Adrenal gland (tissue), 7 donors: ENCODE results near the genes EIF3K, ACTN4 and PAK4.

- PRO-cap, 3 experiments = peak in 3 of 3 experiments; most common minus-strand start chr19:38374458 (in 3)
- RAMPAGE, long total RNA, 4 experiments = no peak in any of the 4 experiments
- RRBS = no CpG with 5 or more reads among the region's 9 CpGs
These were observed 204 bp upstream of the PSMD8 start for GRCh38 chr19:38374195-38374539.

- PRO-cap, 3 experiments = no peak in any of the 3 experiments
- RAMPAGE, long total RNA, 4 experiments = no peak in any of the 4 experiments
- RRBS = no CpG with 5 or more reads among the region's 6 CpGs
These were observed 57.0 kb downstream of the RYR1 start for GRCh38 chr19:38490359-38490976.

DNA sequence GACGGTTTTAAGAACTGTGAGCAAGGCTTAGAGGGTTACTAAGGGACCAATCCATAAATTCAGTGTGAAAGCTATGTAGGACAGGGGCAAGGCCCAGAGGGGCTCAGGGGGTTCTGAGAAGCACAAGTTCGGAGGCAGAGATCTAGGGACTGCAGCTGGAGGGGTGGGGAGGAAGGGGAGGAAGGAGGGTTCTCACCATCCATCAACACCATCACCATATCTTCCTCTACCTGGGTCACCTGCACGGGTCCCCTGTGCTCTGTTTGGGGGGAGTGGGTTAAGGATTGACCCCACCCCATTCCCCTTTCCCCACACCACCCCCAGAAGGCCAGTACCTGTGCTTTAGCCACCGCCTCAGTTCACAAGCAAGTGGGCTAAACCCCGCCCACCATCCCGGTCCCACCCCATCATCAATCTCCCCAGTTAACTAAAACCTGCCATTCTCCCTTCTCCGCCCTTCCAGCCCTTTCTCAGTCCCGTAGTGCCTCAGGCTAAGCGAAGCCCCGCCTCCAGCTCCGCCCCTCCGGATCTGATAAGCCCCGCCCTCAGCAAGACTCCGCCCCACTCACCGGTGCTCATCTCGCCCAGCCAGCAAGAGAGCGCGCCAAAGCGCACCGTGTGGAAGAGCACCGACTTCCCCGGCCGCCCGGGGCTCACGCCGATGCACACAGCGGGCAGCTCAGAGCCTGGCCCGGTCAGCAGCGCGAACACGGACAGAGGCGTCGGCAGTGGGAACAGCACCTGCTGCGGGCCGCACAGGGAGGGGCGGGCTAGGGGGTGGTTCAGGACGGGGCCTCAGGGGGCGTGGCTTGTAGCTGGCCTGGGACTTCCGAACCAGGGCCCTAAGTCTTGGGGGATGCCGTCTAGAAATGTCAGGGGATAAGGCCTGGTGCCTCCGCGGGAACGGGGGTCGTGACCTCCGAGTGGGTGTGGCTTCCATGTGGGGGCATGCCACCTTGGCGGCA is 21.7 kb downstream of the MAP4K1 start:
- PRO-cap, 3 experiments = peak in 1 of 3 experiments; most common plus-strand start position 607 of the sequence (in 1)
- RAMPAGE, long total RNA, 4 experiments = no peak in any of the 4 experiments
- RRBS = 6% methylated on average over 13 of the region's 46 CpGs

DNA sequence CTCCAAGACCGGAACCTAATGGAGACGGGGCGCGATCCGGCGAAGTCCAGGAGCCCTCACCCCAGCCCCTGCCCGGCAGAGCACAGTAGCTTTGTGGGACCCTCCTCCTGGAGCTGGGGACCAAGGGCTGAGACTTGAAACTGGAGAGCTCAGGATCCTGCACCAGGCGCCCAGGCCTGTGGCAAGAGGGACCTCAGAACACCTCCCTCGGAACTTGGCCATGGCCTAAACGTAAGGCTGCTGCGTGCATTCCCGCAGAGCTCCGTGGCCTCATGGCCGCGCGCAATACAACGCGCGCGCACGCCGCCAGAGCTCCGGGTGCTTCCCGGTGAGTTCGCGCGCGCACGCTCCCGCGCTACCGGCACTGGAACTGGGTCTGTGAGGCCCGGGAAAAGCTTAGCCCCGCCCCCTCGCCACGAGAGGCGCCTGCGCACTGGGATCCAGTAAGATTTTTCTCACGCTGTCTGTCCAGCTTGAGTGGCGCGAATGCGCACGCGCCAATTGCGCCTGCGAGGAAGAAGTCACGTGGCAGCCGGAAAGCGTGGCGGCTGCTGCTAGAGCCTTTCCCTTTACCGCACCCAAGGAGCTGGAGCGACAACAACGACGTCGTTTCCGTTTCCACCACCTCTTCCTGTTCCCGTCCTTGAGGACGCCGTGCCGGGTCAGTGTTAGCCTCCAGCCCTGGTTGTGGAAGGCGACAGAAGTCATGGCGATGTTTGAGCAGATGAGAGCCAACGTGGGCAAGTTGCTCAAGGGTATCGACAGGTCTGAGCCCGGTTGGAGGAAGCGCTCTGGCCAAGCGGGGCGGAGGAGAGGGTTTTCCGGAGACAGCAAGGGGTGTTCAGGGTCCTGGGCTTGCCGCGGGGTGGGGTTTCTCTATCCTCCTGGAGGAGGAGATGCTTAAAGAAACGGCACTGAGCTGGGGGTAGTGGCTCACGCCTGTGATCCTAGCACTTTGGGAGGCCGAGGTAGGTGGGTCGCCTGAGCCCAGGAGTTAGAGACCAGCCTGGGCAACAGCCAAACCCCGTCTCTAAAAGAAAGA is at the start of gene EIF3K:
TSS of gene EIF3K (plus strand) at position 626 of the 1,042 bp plus-strand sequence.
- PRO-cap, 3 experiments = peak in 3 of 3 experiments; most common plus-strand start position 634 of the sequence (in 3); most common minus-strand start position 372 of the sequence (in 3)
- RAMPAGE, long total RNA, 4 experiments = start-site peak on the plus strand in 4 of 4 experiments, centred at positions 649 to 650 of the sequence, 230 to 3,586 reads per replicate
- RRBS = under 1% methylated on average over 8 of the region's 76 CpGs

DNA sequence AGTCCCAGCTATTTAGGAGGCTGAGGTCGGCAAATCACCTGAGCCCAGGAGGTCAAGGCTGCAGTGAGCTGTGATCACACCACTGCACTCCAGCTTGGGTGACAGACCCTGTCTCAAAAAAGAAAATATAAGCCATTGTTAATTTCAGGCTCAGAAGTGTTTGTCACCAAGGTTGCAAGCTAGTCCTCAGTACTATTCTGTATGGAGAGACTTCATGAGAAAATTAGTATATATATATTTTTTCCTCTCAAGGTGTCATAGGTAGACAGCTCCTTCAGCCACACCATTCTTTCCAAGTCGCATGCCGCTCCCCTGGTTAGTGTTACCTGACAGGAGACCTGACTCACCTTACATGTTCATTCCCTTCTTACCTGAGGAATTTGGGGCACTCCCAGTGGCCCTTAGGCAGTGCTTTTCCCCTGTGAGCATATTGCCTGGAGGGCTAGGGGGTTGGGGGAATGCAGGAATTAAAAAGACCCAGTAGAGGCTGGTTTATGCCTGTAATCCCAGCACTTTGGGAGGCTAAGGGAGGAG is 9.1 kb upstream of the ACTN4 start:
- PRO-cap, 3 experiments = no peak in any of the 3 experiments
- RAMPAGE, long total RNA, 4 experiments = no peak in any of the 4 experiments
- RRBS = no CpG with 5 or more reads among the region's 3 CpGs

DNA sequence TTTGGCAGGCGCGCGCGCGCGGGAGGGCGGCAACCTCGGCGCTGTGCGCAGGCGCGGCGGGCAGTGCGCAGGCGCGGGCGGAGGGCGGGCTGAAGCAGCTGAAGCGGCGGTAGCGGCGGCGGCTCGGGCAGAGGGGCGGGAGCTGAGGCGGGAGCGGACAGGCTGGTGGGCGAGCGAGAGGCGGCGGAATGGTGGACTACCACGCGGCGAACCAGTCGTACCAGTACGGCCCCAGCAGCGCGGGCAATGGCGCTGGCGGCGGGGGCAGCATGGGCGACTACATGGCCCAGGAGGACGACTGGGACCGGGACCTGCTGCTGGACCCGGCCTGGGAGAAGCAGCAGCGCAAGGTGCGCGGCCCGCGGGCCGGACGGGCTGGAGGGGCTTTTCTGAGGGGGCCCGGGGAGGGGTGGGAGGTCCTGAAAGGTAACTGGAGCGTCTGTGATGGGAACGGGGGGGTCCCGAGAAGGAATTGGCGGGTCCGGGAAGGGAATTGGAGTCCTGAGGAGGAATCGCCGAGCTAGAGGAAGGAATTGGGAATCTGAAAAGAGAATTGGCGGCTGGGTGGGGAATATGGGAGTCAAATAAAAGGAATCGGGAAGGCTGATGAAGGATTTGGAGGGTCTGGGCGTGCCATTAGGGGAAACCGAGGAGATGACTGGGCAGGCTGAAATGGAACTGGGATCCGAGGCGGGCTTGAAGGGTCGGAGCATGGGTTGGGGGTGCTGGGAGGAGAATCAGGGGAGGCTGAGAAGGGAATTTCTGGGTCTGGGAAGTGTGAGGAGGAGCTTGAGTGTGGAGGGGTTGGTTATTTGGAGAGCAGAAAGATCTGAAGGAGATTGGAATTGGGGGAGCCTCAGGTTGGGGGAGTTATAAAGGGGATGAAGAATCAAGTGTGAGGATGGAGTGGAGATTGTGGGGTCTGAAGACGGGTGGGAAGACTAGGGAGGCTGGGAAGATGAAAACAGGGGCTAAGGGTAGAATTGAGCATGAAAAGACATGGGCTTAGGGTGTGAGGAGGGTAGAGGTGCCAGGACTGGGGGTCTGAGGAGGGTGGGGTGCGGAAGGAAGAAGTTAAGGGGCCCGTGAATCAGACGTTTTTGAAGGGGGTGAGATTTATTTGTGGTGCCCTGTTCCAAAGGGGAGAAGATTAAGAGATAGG is at the start of gene ACTN4:
TSS of gene ACTN4 (plus strand) at position 92 of the 1,162 bp plus-strand sequence.
- PRO-cap, 3 experiments = peak in 3 of 3 experiments; most common plus-strand start position 130 of the sequence (in 3)
- RAMPAGE, long total RNA, 4 experiments = start-site peak on the plus strand in 4 of 4 experiments, centred at positions 120 to 140 of the sequence, 1,613 to 5,675 reads per replicate
- RRBS = 2% methylated on average over 12 of the region's 71 CpGs

DNA sequence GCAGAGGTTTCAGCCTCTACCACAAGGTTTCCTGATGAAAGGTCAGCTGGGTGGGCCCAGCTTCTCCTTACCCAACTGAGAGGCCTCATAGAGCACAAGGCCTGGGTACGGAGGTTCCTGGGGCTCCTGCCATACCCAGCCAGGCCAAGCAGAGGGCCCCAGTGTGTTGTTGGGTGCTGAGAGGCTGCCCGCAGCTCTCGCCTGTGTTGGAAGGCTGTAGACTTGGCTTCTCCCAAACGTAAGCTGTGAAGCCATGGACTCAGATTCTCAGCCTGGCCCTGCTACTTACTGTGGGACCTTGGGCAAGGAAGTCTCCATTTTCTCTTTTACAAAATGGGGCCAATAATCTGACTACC is 28.2 kb downstream of the ACTN4 start:
- PRO-cap, 3 experiments = no peak in any of the 3 experiments
- RAMPAGE, long total RNA, 4 experiments = no peak in any of the 4 experiments
- RRBS = no CpG with 5 or more reads among the region's 4 CpGs

DNA sequence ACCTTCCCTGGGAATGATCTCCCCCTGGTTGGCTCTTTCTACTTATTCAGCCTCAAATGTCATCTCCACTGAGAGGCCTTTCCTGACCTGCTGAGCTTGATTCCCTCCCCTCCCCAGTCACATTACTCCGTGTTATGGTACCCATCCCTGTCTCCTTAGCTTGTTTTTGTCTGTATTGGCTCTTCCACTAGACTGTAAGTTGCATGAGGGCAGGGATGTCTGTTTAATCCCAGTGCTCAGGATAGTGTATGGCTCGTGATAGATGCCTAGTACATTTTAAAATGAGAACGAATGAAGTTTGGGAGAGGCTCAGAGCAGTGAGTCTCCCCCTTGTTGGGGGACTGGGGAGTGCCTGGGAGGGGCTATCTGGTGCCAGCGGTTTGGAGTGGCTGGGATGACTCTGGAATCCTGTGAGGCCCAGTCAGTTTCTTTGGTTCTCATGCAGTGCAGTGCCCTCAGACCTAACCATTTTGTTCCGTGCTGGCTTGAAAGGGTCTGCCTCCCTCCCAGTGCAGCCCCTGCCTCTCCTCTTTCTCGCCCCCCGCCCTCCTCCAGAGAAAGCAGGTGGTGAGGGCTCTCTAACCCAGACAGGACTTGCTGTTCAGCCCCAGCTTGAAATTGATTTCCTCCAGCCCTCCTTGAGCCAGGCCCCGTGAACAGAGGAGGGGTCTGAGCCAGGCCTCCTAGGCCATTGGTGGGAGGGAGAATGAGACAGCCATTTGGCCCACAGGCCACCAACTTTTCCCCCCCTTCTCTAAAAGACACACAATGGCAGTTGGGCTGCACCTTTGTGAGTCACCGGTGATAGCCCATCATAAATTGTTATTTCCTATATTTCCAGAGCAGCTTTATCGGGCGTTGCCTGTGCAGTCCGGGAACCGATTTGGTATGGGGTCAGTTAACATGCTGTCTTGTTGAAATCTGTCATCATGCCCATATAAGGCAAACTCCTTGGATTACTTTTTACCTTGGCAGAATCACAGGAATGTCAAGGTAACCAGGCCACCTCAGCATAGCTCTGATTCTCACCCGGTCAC is 35.7 kb downstream of the ACTN4 start:
- PRO-cap, 3 experiments = peak in 3 of 3 experiments; most common plus-strand start position 424 of the sequence (in 1); most common minus-strand start position 886 of the sequence (in 2)
- RAMPAGE, long total RNA, 4 experiments = no peak in any of the 4 experiments
- RRBS = no CpG with 5 or more reads among the region's 14 CpGs

DNA sequence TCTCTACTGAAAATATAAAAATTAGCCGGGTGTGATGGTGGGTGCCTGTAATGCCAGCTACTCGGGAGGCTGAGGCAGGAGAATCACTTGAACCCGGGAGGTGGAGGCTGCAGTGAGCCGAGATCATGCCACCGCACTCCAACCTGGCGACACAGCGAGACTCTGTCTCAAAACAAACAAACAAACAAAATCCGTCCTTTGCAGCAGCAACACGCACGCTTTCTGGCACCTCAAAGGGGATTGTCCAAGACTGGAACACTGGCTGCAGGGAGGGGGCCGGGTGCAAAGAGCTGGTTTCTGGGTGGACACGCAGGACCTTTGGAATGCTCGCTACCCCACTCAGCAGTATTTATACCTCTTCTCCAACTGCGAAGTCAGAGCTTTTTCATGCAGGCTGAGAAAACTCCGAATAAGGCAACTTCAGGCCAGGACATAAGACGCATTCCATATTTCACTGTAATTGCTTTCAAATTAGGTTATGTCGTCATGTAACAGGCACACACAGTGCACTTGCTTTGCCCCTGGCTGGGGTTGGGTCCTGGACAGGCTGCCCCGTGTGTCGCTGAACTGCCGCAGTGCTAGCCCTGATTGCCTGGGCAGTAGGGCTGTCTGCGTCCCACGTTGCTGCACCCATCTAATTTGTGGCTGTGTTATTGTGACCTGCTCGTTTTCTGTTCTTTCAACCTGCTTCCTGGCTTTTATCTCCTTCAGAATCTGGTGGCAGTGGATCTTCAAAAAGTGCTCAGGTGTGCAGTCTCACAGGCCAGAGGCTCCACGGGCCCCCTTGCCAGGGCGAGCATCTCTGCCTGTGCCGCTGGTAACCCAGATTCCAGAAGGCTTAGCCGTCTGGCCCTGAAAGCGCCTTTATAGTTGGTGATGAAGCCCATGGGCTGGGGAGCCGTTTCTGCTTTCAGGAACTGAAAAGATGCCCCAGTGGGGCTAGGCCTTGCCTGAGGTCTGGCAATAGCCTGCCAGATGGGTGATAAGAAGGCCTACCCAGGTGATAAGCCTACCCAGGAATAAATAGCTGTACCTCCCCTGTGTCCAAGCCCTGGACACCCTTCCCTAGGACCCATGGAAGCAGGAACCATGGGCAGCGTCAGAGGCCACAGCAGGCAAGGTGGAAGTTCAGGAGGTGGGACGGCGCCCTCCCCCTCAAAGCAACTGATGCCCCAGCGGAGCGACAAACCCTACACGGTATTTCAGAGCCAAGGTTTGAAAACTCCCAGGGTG is 44.7 kb downstream of the ACTN4 start:
- PRO-cap, 3 experiments = peak in 2 of 3 experiments; most common plus-strand start position 602 of the sequence (in 2); most common minus-strand start position 325 of the sequence (in 2)
- RAMPAGE, long total RNA, 4 experiments = no peak in any of the 4 experiments
- RRBS = no CpG with 5 or more reads among the region's 35 CpGs

DNA sequence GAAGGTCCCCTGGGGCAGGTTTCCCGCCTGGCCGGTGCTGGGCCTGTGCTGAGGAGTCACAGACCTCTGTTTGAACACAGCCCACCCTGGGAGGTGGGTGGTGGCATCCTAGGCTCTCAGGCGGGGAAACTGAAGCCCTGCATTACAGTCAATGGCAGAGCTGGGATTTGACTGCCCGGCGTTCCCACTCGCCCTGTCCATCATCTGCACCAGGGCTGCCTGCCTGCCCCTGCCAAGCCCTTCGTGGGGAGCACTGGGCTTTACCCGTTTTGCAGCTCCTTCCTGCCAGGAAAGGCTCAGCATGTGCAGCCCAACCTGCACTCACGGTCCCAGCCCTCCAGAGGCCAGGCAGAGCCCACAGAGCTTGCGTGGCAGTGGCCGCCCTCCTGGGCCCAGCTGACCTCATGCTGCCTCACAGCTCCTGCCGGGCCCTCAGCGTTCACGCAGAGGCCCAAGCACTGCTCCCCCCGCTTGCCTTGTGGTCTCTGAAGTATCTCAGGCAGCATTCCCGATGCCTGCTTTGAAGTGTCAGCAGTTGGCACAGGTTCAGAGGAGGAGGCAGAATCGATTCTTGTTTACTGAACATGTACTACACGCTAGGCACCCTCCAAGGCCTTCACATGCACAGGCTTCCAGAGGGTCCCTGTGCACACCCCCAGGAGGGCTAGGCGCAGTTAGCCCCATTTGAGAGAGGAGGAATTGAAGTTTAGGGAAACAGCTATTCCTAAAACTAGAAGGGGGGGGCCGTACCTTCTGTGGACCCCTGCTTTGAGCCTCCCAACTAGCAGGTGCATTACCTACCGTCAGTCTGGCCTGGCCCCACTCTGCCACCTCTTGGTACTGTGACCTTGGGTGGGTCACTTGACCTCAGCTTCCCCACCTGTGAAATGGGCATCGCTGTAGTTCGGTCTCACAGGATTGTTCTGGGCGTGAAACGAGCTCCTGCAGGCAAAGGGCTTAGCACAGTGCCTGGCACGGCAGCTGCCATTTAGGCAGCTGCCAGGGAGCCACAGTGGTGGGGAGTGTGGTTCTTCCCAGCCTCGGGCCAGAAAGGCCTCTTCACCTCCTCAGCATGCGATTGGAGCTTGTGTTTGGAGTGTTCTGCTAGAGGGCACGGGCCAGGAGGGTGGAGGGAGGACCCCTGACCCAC is 32.4 kb downstream of the CAPN12 start:
- PRO-cap, 3 experiments = peak in 2 of 3 experiments; most common plus-strand start position 438 of the sequence (in 1); most common minus-strand start position 343 of the sequence (in 1)
- RAMPAGE, long total RNA, 4 experiments = no peak in any of the 4 experiments
- RRBS = 35% methylated on average over 2 of the region's 29 CpGs

GRCh38 chr19:38727811-38728807 is 16.2 kb downstream of the CAPN12 start:
- PRO-cap, 3 experiments = peak in 3 of 3 experiments; most common plus-strand start chr19:38728303 (in 1); most common minus-strand start chr19:38728356 (in 3)
- RAMPAGE, long total RNA, 4 experiments = no peak in any of the 4 experiments
- RRBS = 79% methylated on average over 5 of the region's 37 CpGs

DNA sequence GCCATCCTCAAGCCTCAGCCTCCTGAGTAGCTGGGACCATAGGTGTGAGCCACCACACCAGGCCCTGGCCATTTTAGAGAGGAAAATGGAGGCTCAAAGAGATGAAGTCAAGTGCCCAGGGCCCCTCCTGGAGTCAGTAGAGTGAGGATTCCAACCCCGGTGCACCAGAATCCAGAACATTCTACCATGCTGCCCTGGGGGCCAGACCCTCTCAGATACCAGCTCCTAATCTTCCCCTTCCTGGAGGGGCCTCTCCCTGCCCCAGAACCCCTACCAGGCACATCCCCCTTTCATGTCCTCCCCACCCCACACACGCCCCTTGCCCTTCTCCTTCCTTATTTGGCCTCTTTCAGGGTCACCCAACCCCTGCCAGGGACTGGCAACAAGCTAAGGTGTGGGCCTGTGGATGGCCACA is 11.1 kb downstream of the CAPN12 start:
- PRO-cap, 3 experiments = no peak in any of the 3 experiments
- RAMPAGE, long total RNA, 4 experiments = no peak in any of the 4 experiments
- RRBS = no CpG with 5 or more reads among the region's 2 CpGs

DNA sequence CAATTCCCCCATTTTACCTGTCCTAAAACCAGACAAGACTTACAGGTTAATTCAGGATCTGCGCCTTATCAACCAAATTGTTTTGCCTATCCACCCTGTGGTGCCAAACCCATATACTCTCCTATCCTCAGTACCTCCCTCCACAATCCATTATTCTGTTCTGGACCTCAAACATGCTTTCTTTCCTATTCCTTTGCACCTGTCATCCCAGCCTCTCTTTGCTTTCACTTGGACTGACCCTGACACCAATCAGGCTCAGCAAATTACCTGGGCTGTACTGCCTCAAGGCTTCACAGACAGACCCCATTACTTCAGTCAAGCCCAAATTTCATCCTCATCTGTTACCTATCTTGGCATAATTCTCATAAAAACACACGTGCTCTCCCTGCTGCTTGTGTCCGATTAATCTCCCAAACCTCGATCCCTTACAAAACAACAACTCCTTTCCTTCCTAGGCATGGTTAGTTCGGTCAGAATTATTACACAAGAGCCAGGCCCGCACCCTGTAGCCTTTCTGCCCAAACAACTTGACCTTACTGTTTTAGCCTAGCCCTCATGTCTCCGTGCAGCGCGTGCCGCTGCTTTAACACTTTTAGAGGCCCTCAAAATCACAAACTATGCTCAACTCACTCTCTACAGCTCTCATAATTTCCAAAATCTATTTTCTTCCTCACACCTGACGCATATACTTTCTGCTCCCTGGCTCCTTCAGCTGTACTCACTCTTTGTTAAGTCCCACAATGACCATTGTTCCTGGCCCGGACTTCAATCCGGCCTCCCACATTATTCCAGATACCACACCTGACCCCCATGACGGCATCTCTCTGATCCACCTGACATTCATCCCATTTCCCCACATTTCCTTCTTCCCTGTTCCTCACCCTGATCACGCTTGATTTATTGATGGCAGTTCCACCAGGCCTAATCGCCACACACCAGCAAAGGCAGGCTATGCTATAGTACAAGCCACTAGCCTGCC is 8.7 kb upstream of the CAPN12 start:
- PRO-cap, 3 experiments = no peak in any of the 3 experiments
- RAMPAGE, long total RNA, 4 experiments = no peak in any of the 4 experiments
- RRBS = no CpG with 5 or more reads among the region's 16 CpGs

DNA sequence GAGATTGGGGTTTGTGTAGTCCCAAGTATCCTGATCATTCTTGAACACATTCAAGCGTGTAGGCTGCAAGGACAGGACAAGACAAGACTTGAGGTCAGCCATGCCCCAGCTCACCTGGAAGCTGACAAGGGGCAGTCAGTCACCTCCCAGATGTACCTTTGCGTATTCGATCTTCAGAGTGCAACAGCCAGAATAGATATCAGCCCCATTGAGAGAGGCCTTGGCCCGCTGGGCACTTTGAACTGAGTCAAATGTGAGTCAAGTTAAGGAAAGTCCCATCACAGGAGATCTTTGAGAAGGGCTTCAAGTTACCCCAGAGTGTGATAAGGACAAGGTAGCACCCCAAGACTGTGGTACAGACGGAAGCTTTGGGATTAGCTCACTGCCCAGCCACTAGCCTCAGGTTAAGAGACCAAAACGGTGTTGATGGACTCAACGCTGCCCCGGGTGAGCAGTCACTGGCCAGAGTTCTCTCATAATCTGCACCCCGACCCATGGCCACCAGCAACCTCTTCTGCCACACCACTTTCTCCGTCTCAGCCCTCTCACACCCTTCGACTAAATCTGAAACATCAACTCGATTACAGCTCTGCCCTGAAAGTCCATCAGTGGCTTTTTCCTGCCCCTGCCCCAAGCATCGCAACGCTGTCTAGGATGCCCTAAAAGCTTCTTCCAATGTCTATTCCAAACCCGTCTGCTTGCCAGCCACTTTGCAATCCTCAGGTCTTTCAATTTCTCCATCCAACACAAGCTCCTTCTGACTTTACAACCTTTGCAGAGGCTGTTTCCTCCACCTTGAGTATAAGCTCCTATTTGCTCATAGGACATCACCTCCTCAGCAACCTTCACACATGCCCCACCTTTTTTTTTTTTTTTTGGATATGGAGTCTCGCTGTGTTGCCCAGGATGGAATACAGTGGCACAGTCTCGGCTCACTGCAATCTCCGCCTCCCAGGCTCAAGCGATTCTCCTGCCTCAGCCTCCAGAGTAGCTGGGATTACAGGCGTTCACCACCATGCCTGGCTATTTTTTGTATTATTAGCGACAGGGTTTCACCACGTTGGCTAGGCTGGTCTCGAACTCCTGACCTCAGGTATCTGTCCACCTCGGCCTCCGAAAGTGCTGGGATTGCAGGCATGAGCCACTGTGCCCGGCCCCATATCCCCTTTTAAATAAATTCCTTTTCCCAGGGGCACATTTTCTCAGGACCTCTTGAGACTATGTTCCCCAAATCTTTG is 5.5 kb downstream of the HNRNPL start:
- PRO-cap, 3 experiments = no peak in any of the 3 experiments
- RAMPAGE, long total RNA, 4 experiments = no peak in any of the 4 experiments
- RRBS = no CpG with 5 or more reads among the region's 26 CpGs

- PRO-cap, 3 experiments = no peak in any of the 3 experiments
- RAMPAGE, long total RNA, 4 experiments = no peak in any of the 4 experiments
- RRBS = no CpG with 5 or more reads among the region's 12 CpGs
These were observed 1.4 kb downstream of the HNRNPL start for GRCh38 chr19:38848315-38848859.

DNA sequence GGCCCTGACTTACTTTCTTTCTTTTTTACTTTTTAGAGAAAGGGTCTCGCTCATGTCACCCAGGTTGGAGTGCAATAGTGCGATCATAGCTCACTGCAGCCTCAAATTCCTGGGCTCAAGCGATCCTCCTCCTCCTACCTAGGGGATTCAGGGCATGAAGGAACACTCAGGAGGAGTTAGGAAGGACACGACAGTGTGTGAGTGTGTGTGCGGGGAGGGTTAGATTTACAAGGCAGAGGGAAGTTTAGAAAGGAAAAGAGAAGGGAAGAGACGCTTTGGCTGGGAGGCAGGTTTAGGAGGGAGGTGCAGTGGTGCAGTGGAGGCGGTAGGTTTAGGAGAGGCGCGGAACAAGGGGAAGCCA is 657 bp downstream of the SIRT2 start:
- PRO-cap, 3 experiments = peak in 1 of 3 experiments; most common plus-strand start position 289 of the sequence (in 1)
- RAMPAGE, long total RNA, 4 experiments = no peak in any of the 4 experiments
- RRBS = no CpG with 5 or more reads among the region's 9 CpGs

DNA sequence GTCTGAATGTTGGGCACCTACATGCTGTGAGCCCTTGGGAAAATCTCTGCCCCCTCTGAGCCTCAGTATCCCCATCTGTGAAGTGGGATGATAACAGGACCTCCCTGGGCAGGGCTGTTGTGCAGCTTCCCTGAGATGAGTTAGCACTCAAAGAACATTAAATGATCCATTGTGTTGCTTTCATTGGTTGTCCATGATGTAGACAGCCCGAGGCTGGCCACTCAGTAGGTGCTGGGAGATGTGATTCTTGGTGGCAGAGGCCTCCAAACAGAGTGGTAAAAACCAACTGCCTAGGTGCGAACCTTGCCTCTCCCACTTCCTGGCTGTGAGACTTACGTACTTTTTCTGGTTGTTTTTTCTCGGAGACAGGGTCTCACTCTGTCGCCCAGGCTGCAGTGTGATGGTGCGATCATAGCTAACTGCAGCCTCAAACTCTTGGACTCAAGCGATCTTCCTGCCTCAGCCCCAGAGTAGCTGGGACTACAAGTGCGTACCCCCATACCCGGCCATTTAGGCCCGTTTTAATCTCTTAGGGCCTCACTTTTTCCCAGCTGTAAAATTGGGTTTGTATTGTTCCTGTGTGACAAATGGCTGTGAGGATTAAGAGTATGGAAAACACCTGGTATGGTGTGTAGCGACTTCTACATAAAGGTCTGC is 6.1 kb downstream of the SARS2 start:
- PRO-cap, 3 experiments = no peak in any of the 3 experiments
- RAMPAGE, long total RNA, 4 experiments = no peak in any of the 4 experiments
- RRBS = no CpG with 5 or more reads among the region's 11 CpGs

GRCh38 chr19:38949478-38950335 is 19.0 kb downstream of the MRPS12 start:
- PRO-cap, 3 experiments = peak in 3 of 3 experiments; most common plus-strand start chr19:38949980 (in 1); most common minus-strand start chr19:38949707 (in 1)
- RAMPAGE, long total RNA, 4 experiments = no peak in any of the 4 experiments
- RRBS = 17% methylated on average over 15 of the region's 71 CpGs

DNA sequence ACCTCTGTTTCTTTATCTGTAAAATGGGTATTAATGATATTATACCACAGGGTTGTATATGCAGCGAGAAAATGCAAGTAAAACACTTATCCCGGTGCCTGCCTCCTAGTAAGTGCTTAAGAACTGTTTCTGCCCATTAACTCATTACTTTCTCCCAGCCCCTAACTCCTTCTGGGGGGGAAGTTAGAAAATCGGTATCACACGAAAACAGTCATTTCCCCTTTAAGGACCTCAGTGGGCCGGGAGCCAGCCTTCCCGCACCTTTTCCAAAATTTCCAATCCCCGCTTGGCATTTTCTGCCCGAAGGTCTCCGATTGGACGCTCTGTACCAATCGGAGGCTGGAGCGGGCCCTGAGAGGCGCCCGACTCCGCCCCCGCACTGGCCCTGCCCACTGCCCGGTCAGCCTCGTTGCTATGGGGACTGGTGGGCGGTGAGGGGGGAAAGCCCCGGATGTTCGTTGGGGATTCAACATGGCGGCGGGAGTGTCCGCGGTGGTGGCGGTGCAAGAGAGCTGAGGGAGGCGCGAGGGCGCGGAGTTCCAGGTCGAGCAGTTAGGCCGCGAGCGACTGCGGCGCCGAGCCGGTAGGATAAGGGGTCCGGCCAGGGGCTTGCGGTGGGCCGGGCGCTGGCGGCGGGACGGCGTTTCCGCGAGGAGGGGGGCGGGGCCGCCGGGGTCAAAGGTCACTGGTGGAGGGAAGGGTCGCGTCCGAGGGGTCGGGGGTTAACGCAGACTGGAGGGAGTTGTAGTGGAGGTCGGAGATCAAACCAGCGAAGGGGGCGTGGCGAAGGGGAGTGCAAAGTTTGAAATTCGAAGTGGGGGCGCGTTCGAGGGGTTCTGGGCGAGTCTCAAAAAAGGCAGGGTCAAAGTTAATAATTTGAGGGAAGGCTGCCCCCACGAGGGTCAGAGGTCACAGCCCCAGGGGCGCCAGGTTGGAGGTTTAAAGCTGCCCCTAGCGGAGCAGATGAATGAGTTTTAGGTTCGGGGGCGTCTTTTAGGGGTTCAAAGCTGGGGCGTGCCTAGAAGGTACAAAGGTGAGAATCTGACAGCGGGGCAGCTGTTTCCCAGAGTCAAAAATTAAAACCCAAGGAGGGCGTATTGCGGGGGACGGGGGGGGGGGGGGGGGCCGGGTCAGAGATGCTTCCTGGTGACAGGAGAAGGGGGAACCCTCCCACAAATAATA is at the start of gene PAK4:
TSS of gene PAK4 (plus strand) at position 450 of the 1,182 bp plus-strand sequence.
- PRO-cap, 3 experiments = peak in 3 of 3 experiments; most common plus-strand start position 469 of the sequence (in 3)
- RAMPAGE, long total RNA, 4 experiments = start-site peak on the plus strand in 4 of 4 experiments, centred at positions 453 to 467 of the sequence, 63 to 210 reads per replicate
- RRBS = 3% methylated on average over 16 of the region's 76 CpGs

- PRO-cap, 3 experiments = no peak in any of the 3 experiments
- RAMPAGE, long total RNA, 4 experiments = no peak in any of the 4 experiments
- RRBS = no CpG with 5 or more reads among the region's 9 CpGs
These were observed 9.4 kb downstream of the IFNL2 start for GRCh38 chr19:39277573-39278086.